Cytotoxic T cell (primary cell): ENCODE results near the genes LETMD1 and CELA1.

- PRO-cap, 2 experiments: no peak in any of the 2 experiments
These were observed 7.9 kb upstream of the GPD1 start for GRCh38 chr12:50095672-50096637.

DNA sequence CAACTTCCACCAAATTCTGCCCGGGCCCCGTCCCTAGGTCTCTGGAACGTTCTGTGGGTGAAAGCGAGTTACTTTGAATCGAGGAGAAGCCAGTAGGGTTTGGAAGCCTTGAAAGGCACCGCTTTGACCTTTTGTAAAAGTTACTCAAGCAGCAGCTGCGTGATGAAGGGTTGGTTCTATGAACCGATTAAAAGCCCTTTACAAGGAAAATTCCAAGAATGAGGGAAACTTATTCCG lies 752 bp downstream of the LARP4 start:
- PRO-cap, 2 experiments: no peak in any of the 2 experiments

GRCh38 chr12:50517408-50518089 lies 12.8 kb downstream of the DIP2B start:
- PRO-cap, 2 experiments: no peak in any of the 2 experiments

DNA sequence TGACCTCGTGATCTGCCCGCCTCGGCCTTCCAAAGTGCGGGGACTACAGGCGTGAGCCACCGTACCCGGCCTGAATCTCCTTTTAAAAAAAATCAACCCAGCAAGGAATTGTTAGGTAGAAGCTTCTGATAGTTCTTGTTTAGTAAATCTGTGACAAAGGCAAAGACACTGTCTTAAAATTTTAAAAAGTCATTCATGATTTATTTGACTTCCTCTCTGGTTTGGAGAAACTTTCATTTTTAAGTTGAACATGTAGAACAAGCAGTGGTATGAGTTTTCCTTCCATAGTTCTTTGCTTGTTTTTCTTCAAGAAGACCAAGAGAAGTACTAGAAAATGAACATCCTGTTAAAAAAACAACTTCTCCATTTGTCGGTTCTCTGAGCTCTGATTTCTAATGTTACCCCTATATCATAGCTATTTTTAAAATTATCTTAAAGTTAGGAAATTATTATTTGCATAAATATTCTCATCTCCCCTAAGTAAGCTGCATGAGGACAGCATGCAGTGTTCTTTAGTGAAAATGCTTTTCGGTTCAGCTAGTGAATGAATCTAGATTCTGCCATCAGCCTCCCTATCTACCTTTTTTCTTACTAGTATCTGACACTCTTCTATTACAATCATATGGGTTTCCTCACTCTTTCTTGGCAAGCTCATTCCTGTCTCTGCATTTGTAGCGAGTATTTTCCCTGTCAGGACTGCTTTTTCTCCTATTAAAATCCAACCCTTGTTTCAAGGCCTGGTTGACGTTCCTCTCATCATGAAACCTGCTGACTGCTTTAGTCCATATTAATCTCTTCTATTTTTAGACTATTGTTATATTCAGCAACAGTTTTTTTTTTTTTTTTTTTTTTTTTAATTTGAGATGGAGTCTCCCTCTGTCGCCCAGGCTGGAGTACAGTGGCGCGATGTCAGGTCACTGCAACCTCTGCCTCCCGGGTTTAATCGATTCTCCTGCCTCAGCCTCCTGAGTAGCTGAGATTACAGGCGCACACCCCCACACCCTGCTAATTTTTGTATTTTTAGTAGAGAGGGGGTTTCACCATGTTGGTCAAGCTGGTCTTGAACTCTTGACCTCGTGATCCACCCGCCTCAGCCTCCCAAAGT lies 15.8 kb downstream of the DIP2B start:
- PRO-cap, 2 experiments: no peak in any of the 2 experiments

GRCh38 chr12:50568536-50569387 lies 64.0 kb downstream of the DIP2B start:
- PRO-cap, 2 experiments: no peak in any of the 2 experiments

DNA sequence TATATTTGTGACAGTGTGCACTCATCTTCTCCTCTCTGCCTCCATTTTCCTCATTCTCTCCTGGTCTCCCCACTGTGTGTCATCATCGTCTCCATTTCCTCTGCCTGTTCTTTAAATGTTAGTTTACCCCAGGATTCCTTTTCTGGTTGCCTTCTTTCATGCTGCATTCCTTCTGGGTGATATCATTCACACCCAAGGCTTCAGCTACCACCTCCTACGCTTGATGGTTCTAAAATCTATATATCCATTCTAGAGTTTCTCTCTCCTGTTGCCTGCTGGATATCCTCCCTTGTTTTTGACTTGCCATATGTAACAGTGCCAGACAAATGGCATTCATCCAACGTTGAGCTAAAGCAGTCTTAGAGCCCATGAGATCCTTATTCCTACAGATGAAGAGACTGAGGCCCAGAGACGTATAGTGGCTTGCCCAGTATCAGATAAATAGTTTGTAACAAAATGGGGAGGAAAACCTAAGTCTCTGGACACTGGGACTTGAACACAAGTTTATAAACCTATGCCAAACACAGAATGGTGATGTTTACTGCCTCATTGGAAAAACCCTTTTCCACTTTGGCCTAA lies 109.5 kb downstream of the DIP2B start:
- PRO-cap, 2 experiments: no peak in any of the 2 experiments

DNA sequence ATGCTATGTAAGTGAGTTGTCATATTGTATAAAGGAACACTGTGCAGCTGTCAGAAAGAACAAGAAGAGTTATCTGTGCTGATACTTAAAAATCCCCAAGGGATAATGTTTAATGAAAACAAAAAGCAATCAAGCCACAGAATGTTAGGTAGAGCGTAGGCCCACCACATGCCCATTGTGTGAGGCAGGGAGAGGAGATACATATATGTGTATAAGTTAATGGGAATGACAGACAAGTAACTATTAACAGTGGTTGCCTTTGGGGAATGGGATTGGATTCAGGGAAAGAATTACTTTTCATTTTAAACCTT lies 1.7 kb downstream of the METTL7A start:
- PRO-cap, 2 experiments: no peak in any of the 2 experiments

GRCh38 chr12:50933623-50934099 lies 8.8 kb downstream of the METTL7A start:
- PRO-cap, 2 experiments: no peak in any of the 2 experiments

GRCh38 chr12:50984915-50985599 lies 32.7 kb downstream of the HIGD1C start:
- PRO-cap, 2 experiments: no peak in any of the 2 experiments

- PRO-cap, 2 experiments: no peak in any of the 2 experiments
These were observed 4.4 kb downstream of the SLC11A2 start for GRCh38 chr12:51021672-51022394.

DNA sequence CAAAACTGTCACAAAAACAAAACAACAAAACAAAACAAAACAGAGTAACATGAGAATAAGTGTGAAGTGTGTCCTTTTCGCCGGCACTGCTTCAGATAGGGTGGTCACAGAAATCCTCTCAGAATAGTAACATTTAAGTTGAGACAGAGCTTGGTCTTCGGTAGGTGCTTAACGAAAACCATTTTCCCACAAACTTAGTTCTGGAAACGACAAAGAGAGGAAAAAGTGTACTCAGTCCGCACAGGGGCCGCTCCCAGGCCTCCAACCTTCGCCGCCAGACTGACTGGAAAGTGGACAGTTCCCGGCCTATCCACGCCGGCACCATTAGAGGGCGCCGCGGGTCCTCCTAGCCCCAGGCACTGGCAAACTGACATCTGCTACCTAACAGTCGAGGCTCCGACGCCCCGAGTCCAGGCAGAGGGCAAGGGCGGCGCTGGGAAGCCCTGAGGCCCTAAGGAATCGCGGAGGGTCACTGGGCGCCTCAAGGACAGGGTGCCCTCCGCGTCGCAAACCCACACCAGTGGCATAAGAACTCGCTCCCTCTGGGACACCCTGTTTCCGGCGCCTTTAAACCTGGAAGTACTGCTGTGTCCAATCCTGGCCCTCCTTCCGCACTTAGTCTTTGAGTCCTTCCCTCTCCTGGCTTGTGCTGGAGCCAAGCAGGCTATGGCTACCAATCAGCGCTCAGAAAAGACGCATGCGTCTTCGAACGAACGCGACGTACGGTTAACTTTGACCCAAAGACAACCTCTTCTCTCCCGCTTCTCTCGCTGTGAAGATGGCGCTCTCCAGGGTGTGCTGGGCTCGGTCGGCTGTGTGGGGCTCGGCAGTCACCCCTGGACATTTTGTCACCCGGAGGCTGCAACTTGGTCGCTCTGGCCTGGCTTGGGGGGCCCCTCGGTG lies at the start of gene LETMD1:
TSS of gene LETMD1 (plus strand) at position 749 of the 903 bp plus-strand sequence.
- PRO-cap, 2 experiments: peak in 2 of 2 experiments; most common plus-strand start position 773 of the sequence (in 2); most common minus-strand start position 281 of the sequence (in 2)

- PRO-cap, 2 experiments: peak in 2 of 2 experiments; most common plus-strand start chr12:51048834 (in 2); most common minus-strand start chr12:51048772 (in 2)
These were observed 688 bp downstream of the LETMD1 start for GRCh38 chr12:51048482-51049547.

- PRO-cap, 2 experiments: no peak in any of the 2 experiments
These were observed 30.1 kb downstream of the TFCP2 start for GRCh38 chr12:51142557-51143479.

- PRO-cap, 2 experiments: no peak in any of the 2 experiments
These were observed 6.0 kb downstream of the TFCP2 start for GRCh38 chr12:51166757-51167499.

- PRO-cap, 2 experiments: no peak in any of the 2 experiments
These were observed 21.8 kb upstream of the SMAGP start for GRCh38 chr12:51291768-51292616.

- PRO-cap, 2 experiments: no peak in any of the 2 experiments
These were observed at the start of gene CELA1 for GRCh38 chr12:51346443-51347051. CELA1 (minus strand) TSS chr12:51346679.

GRCh38 chr12:51371353-51372165 lies 19.6 kb downstream of the GALNT6 start:
- PRO-cap, 2 experiments: no peak in any of the 2 experiments

DNA sequence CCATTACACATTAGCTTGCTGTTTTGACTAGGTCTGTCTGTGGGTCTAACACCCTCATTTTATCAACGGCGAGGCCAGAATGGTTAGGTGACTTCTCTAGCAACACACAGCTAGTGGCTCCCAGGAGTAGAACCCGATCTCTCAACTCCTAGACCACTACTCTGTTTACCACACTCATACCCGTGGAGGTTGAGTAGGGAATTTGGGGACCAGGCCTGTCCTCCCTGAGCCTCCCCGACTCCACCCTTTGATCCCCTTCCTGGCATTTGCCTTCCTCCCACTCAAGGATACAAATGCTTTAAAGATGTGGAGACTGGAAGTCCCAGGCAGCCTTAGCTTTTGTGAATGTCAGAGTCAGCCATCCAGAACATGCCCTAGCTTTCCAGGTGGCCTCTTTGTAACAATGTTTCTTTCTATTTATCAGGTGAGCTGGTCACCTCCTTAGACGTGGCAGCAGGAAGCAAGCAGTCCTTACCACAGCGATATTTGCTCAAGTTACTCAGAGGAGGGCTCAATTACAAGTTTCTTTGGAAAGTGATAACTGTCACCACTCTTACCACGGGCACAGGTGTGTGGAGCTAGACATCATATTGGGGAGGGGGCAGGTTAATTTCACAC lies 5.0 kb downstream of the GALNT6 start:
- PRO-cap, 2 experiments: no peak in any of the 2 experiments

DNA sequence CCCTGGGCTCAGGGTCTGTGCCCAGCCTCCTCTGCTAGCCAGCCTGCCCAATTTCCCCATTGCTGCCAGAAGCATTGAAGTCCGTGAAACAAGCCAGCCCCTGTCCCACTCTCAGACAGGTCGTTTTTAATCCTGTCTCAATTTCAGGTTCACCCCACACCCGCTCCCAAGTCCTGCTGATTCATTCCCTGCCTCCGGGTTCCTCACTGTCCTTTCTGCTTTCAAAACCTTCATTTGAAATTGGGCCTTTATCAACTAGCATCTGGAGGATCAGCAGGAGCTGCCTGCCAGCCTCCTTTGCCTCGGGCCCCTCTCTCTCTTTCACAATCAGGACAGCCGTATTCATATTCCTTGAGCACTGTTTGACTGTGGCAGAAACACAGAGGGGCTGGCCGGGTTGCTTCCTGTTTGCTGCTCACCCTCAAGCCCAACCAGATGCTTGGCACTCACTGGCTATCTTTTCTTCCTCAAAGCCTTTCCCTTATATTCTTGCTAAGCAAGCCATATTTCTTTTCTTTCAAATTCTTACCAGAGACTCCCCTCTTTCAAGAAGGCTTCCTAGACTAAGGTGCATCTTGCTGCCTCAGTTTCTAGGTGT lies 3.1 kb downstream of the GALNT6 start:
- PRO-cap, 2 experiments: no peak in any of the 2 experiments

- PRO-cap, 2 experiments: no peak in any of the 2 experiments
These were observed 1.7 kb downstream of the GALNT6 start for GRCh38 chr12:51389395-51390115.